ENCODE measurements around the genes ASB16, TMUB2 and RUNDC3A.

DNA sequence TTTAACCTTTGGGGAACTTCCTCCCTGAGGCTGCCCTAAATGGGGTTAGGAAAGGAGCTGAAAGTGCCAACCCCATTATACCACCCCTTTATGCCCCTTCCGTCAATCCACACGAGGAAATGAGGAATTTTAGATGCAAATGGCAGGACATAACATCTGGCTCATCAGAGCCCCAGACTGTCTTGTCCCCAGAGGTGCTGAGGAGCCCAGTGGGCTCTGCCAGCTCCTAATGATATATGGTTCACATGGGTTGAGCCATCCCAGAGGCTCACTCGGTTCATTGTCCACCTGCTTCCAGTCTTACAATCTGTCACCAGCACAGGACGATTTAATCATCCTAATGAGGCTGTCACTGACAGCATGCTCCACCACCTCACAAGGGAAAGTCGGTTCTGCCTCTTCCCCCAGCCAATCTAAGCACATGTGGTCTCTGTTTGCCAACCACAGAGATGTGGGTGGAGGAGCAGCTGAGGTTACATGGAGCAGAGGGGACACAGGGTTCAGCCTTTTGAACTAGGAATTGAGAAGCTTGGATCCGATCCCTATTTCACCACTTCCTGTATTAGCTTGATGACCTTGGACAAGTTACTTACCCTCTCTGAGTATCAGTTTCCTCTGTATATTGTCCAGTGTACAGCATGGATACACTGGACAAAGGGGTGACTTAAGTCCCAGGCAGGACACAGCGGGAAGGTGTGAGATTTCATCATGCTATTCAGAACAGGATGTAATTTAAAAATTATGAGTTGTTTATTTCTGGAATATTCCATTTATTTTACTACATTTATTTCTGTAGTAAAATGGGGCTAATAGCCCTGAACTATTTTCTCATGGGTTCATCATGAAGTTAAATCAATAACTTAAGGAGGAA is 27.0 kb upstream of the DHX8 start:
- RRBS = no CpG with 5 or more reads among the region's 7 CpGs

GRCh38 chr17:43465220-43465419 is 18.7 kb upstream of the DHX8 start:
- RRBS = no CpG with 5 or more reads among the region's 6 CpGs

DNA sequence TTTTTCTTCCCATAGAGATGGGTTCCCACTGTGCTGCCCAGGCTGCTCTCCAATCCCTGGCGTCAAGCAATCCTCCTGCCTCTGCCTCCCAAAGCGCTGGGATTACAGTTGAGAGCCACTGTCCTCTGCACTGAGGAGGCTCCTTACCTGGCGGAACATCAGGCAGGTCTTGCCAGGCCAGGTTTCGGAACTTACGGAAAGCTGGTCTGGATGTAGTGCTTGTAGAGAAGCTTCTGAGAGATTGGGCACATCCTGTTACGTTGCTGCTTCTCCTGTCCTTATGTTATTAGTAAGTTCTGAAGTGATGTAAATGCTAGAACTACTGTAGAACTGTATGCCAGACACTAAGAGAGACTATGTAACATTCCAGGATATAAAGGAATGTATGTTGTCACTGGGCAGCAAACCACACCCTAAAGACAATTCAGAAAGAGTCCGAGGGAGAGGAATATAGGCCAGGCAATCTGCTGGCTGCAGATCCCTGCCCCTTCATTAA is 21.1 kb downstream of the ETV4 start:
- RRBS = no CpG with 5 or more reads among the region's 7 CpGs

DNA sequence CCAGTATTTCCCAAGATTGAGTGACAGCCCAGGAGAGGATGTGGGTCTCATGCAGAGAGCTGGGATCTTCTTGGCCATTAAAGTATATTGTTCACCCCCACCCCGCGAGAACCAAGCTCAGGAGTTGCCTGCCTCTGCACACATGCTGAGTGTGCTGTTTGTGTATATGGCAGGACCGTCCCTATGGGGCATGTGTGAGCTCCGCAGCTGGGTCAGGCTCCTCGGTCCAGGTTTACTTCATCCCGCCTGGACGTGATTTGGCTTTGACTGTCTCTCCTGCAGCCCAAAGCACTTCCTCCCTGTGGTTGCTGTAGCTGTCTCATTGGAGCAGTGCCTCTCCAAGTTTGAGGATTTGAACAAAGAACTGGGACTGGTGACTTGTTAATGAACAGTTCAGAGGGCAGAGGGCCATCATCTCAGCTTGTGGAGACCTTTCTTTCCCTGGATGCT is 19.9 kb downstream of the ETV4 start:
- RRBS = no CpG with 5 or more reads among the region's 7 CpGs

DNA sequence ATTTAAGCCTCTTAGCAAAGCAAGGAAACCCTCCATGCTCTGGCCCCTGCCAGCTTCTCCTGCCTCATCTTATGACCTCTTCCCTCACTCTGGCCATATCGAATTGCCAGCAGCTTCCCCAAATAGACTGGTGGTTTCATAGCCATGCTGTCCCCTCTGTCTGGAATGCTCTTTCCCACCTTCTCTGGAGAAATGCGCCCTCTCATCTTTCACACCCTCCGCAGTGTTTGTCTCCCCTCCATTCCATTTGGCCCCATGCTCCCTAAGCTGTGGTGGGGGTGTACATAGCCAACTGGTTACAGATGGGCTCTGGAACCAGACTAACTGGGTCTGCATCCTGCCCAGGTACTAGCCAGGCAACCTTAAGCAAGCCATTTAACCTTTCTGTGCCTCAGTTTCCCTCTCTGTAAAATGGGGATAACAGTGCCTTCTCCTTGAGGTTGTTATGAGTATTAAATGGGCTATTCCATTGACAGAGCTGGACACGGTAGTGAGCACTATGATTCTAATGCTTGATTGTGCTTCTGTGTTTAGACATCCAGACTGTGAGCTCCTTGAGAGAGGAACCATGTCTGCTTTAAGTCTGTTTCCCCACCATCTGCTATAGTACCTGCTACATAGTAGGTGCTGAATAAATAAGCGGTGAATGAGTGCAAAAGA is 3.6 kb downstream of the DUSP3 start:
- RRBS = no CpG with 5 or more reads among the region's 5 CpGs

DNA sequence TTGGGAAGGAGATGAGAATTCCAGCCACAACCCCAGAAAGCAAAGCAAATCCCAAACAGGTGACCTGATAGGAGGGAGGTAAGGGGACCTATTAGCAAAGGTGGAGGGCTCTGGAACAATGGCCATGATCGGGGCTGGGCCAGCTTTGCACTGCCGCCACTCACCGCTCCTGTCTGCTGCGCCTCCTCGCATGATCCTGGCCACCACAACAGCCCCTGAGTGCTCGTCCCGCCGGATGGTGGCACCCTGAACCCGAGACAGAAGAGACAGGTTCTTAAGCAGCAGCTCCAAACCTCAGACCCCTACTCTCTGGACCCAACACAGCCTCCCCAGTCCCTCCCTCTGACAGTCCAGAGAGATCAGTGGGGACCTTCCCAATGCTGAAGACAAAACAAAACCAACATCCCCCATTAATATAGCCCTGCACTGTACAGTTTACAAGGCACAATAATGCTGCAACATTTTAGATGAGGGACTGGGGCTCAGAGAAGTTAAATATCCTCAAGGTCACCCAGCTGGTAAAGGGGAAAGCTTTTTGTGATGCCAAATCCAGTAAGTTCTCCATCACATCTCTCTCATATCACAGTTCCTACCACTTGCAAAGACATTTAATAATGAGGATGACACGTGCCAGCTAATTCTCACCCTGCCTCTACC is 5.2 kb downstream of the MPP3 start:
- RRBS = no CpG with 5 or more reads among the region's 10 CpGs

DNA sequence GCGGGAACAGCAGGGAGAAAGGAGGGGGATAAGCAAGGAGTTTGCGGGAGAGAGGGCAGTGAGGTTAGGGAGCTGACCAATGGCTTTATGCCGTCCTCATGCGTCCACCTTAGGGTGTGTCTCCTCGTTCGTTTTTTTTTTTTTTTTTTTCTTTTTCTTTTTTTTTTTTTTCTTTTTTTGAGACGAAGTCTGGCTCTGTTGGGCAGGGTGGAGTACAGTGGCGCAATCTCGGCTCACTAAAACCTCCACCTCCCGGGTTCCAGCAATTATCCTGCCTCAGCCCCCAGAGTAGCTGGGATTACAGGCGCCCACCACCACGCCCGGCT is 4.8 kb downstream of the PPY start:
- RRBS = no CpG with 5 or more reads among the region's 13 CpGs

- RRBS = 71% methylated on average over 5 of the region's 84 CpGs
These were observed 781 bp downstream of the PYY start for GRCh38 chr17:43952663-43953655.

GRCh38 chr17:44001216-44001847 is 3.1 kb upstream of the NAGS start:
- RRBS = no CpG with 5 or more reads among the region's 3 CpGs

- RRBS = 23% methylated on average over 5 of the region's 9 CpGs
These were observed 3.2 kb downstream of the NAGS start for GRCh38 chr17:44007631-44007994.

GRCh38 chr17:44075670-44076488 is 5.3 kb downstream of the G6PC3 start:
- RRBS = no CpG with 5 or more reads among the region's 12 CpGs

GRCh38 chr17:44170249-44171154 is at the start of gene ASB16:
ASB16 (plus strand) TSS chr17:44170704.
- RRBS = 64% methylated on average over 5 of the region's 25 CpGs

DNA sequence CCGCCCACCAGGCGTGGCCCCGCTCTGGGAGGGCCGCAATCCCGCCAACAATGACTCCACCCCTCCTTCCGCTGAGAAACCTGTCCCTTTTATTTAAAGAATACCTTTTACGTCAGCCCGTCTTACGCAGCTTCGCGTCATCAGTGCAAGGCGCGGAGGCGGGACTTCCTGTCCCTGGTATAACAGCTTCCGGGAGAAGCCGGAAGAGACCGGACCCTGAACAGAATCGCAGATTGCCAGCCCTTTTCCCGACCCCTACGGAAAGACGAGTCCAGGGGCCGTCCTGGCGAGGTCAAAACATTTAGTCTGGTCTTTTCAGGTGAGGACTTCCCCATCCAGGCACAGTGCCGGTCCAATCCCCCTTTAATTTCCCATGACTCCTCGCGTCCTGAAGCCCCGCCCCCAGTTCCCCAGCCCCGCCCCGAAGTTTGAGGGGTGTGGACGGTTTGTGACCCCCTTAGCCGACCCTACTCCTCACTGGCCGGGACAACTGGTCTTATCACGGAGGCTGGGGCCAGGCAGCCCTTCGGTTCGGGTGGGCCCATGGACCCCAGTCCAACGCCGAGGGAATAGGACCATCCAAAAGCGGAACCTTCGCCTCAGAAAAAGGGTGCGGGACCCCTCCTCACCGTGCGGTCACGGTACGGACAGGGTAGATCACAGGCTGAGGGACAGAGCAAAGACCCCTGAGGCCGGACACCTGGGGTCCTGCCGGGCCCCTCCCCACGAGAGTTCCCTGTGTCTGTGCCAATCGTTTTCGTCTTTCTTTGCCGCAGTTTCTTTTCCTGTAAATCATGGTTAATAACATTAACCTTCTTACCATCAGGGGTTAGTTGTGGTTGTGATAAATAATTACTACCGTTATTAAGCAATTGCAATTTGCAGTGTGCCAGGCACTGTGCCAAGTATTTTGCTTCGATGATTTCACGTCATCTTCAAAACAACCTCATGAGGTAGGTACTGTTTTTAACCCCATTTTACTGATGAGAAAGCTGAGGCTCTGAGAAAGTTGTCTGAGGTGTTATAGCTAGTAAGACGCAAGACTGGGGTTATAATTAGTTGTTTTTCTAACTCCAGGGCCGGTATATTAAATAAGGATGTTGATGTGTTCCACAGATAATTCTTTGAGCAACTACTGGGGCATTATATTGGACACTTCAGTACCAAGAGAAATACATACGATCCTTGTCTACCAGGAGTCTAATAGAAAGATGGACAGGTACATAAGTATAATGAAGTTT is at the start of gene TMUB2:
TMUB2 (plus strand) TSS at position 182 of the 1,241 bp plus-strand sequence.
- RRBS = 10% methylated on average over 2 of the region's 56 CpGs

- RRBS = no CpG with 5 or more reads among the region's 5 CpGs
These were observed 4.7 kb upstream of the ATXN7L3 start for GRCh38 chr17:44204327-44204932.

- RRBS = 2% methylated on average over 19 of the region's 74 CpGs
These were observed 1.2 kb downstream of the UBTF start for GRCh38 chr17:44217944-44218935.

- RRBS = 4% methylated on average over 15 of the region's 63 CpGs
These were observed at the start of gene RUNDC3A for GRCh38 chr17:44307525-44308738. RUNDC3A (plus strand) TSS chr17:44308601.

- RRBS = 2% methylated on average over 4 of the region's 15 CpGs
These were observed 244 bp downstream of the RUNDC3A start for GRCh38 chr17:44308739-44308950.

DNA sequence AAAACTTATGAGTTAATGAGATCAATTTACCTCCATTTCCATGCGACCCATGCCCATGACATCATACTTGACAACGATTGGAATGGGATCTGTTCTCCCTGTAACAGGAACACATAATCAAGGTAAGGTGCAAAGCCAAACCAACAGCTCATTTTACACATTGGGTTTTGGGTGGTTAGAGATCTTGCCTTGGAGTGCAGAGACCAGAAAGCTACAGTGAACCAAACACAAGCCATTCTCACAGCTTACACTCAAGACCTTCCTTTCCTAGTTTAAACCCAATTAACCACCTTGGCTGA is 46.9 kb upstream of the ITGA2B start:
- RRBS = no CpG with 5 or more reads among the region's 2 CpGs

DNA sequence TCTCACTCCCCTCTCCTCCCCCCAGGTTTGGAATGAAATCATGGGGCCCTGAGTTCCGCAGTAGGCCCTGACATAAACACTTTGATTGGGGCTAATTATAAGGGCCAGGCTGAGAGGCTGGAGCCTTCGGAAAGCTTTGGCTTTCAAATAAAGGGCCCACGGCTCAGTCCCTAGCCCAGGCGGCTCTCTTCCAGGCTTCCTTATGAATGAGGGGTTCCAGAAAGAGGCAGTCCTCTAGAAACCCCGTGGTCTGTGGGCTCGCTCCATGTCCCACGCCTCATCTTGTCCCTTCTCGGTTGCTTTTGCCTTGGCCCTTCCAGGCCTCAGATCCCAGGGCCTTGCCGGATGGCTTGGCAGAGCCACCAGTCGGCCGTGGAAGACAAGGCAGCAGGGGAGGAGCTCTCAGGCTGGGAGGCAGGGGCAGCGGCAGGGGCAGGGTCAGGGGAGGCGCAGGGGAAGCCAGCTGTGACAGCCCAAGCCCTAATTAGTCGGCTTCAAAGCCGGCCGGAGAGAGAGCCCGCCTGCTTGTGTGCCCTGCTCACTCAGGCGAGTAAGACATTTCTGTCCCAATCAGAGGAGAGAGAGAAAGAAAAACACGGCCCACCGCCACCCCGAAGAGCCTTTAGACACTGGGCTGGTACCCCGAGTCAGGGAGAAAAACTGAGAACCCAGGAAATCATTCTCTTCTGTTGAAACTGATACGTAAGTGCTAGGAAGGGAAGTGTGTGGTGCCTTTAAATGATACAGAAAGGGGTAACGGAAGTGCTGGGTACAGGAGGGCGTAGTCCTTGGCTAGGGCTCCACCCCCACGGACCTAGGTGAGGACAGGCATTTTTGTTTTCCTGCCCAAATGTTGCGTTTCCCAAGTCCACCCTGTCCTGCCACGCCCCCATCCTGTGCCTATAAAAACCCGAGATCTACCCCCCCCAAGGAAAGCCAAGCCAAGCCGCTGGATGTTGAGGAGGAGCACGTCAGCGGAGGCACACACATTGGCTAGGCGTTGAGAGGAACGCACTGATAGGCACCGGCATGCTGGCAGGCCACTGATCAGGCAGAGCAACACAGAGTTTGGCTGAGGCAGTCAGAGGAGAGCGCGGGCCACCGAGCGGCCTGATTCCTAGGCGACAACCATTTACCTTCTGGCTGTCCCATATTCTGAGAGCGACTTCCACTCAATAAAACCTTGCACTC is 27.8 kb upstream of the MEIOC start:
- RRBS = no CpG with 5 or more reads among the region's 41 CpGs

DNA sequence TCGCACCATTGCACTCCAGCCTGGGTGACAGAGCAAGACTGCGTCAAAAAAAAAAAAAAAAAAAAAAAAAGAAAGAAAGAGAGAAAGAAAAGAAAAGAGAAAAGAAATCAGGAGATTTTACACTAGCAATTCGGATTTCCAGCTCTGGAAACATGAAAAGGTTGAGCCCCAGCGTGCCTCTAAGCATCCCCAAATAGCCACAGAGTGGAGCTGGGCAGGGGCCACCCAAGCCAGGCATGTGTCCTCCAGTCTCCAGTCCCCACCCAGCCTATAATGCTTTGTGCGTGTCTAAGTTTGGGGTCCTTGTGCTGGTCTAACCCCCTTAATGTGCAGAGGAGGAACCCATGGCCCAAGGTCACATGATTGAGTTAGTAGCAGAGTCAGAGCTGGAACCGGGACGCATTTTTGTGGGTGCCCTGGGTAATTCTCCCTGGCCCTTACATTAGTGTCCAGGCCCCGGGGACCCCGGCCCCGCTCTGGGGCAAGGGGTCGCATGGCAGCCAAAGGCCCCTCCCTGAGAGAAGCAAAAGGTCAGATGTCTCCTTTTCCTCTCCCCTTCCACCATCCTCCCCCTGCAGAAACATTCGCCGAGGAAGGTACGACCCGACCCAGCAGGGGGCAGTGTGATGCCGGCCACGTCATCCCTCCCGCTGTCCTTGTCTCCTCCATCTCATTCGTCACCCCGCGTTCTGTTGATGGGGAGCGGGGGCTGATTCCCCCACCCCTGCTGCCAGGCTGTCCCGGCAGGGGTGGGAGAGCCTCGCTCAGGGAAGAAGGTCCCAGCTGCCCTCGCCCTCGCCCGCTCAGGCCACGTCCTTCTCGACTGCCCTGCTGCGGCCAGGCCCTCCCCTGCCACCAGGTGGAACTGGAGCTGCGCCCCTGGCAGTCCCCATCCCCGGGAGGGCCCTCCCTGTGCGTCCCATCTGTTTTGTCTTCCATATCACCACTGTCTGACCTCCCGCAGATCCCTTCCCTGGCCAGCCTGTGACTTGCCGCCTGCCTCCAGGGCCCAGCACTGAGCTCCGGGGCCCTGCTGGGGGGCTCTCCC is 20.2 kb downstream of the ADAM11 start:
- RRBS = 29% methylated on average over 9 of the region's 36 CpGs